Type B pancreatic cell (in vitro differentiated cells): ENCODE measurements around a stretch of chr22.

- PRO-cap, result no peak
These were observed 85.5 kb downstream of the ATXN10 start for GRCh38 chr22:45756953-45757623.

GRCh38 chr22:45777515-45778114 lies 106.0 kb downstream of the ATXN10 start:
- PRO-cap, result no peak

DNA sequence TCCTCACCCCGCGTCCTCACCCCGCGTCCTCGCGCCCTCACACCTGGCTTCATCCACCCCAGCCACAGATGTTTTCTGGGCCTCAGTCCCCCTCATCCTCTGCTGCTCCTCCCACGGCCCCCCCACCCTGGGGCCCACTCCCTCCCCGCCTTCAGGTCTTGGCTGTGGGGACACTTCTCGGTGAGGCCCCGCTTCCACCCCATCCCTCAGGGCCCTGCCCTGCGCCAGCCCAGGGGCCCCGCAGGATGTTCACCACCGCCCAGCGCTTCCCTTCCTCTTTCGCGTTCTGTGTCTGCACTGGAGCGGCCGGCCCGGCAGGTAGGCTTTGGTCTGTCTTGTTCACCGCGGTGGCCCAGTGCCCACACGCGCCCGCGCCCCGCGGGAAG lies 85.6 kb downstream of the WNT7B start:
- PRO-cap, result no peak

GRCh38 chr22:45996049-45996463 lies 19.1 kb upstream of the WNT7B start:
- PRO-cap, result no peak

GRCh38 chr22:45997251-45998138 lies 20.5 kb upstream of the WNT7B start:
- PRO-cap, result no peak

GRCh38 chr22:46019203-46019676 lies 42.3 kb upstream of the WNT7B start:
- PRO-cap, result no peak

- PRO-cap, result no peak
These were observed 46.7 kb upstream of the WNT7B start for GRCh38 chr22:46023677-46024092.

DNA sequence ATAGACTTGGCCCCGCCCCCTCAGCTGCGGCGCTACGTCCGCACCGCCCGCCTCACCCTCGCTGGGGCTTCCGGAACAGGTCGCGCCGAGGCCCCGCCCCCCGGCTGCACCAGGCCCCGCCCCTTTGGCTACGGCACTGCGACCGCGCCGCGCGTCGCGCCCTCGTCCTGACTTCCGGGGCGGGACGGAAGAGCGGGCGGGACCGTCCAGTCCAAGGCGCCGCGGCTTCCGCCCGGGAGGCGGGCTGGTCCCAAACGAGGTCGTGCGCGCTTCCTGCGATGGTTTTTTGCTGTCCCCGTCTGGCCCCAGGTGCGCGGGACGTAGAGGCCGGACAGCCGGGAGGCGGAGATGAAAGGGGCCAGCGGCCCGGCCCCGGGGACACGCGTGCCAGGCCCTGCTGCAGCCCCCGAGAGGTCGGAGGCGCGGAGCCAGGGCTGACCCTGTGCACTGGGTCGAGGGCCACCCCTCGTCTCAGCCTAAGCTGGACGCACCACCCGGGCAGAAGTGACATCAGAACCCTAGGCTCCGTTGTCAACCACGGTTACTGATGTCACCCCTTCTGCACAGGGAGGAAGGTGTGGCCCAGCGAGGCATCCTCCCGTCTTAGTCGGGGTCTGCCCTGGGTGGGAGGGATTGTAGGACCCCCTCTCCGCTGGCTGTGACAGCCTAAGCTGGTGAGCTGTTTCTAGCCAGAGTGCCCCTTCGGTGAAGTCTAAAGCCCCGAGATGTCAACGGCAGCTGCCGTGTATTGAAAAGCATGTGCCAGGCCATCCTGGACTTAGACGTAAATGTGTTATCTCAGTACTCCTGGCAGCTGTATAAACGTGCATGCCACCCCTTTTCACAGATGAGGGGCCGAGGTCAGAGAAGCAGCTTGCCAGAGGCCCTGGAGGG lies 59.2 kb upstream of the WNT7B start:
- PRO-cap, result bidirectional peak, plus-strand start at position 224 of the sequence, minus-strand start at position 63 of the sequence

GRCh38 chr22:46043726-46044262 lies 66.8 kb upstream of the WNT7B start:
- PRO-cap, result no peak

- PRO-cap, result unidirectional peak, minus-strand start at chr22:46044904
These were observed 67.8 kb upstream of the WNT7B start for GRCh38 chr22:46044454-46045515.

DNA sequence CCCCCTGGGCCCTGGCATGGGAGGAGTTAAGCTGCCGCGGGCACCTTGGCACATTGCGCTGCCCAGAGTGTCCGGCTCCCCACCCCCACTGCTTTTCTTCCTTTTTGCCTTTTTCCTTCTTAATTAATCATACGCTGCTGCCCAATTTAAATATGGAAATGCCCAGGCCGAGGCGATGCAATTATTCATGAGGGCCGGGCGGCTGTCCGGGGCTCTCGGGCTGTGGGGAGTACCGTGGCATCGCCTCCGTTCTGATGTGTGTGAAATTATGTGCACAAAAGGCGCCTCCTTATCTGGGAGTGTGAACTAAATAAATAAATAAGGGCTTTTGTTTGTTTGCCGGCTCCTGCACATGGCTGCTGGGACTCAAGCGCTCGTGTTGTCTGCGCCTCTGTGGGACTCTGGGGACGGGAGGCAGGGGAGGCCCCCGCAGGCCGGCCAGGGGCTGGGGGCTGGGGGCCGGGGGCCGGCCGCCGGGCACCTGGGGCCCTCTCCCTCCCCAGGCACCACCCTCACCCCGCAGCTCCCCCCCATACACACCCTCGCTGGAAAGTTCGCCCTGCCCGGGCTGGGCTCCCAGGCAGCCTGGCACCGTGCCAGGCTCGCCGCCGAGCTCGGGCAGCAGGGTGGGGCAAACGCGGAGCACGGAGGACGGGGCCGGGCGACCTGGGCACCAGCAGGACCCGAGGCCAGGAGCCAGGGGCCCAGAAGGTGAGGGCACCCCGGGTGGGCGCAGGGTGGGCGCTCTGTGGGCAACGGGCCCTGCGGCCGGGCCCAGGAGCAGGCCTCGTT lies 76.4 kb upstream of the WNT7B start:
- PRO-cap, result no peak

- PRO-cap, result no peak
These were observed 83.5 kb upstream of the PPARA start for GRCh38 chr22:46066655-46067421.

DNA sequence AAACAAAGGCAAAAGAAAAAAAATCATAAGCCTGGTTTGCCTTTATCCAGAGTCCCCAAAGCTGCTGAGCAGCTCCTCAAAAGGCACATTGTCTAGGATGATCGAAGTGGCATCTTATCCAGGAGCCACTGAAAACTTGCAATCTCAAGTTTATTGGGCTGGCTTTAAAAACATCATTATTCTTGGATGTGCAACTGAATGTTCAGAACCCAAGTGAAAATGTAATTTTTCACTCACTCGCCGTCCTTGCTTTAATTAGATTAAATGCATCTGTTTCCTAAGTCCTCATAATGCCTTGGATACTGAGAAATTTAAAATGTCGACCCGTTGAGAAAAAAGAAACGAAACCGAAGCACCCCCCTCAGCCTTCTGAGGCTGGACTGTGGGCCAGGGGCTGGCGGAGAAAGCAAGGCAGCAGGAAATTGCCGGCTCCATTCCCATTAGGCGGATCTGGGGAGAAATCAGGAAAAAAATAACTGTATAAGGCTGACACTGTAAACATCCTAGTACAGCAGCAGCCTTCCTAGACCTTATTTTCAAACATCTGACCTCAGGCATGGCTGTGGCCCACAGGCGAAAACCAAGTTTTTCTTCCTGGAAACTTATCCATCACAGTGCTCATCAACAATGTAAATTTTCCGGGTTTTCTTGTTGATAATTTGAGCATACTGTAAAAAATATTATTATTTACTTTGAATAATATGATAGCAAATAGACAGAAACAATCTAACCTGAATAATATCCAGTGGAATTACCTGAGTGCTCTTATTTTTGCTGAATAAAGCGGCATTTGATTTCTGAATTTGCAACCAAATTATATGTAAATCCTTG lies 82.7 kb upstream of the PPARA start:
- PRO-cap, result no peak

DNA sequence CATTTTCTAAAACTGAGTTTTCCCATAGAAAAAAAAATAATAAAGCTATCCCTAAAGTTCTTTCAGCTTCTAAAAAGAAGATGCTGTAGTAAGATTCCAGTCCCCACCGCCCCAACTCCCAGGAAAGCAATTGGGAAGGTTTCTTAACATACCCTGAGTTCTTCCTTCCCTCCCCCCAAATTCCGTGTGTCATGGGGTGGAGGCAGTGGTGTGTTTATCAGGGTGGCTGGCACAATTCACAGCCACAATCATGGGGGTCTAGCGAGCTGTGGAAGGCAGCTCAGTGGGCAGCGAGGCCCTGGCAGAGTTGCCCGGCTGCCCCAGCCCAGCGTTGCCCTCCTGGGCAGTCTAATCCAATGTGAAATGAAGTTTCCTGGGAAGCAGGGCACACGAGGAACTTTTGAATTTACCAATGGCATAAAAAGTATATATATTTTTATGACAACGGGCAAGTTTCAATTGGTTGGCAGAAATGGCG lies 80.8 kb upstream of the PPARA start:
- PRO-cap, result no peak

- PRO-cap, result no peak
These were observed 63.4 kb upstream of the PPARA start for GRCh38 chr22:46086675-46087659.

GRCh38 chr22:46103107-46103698 lies 47.1 kb upstream of the PPARA start:
- PRO-cap, result no peak

- PRO-cap, result no peak
These were observed 39.9 kb upstream of the PPARA start for GRCh38 chr22:46110114-46111125.

DNA sequence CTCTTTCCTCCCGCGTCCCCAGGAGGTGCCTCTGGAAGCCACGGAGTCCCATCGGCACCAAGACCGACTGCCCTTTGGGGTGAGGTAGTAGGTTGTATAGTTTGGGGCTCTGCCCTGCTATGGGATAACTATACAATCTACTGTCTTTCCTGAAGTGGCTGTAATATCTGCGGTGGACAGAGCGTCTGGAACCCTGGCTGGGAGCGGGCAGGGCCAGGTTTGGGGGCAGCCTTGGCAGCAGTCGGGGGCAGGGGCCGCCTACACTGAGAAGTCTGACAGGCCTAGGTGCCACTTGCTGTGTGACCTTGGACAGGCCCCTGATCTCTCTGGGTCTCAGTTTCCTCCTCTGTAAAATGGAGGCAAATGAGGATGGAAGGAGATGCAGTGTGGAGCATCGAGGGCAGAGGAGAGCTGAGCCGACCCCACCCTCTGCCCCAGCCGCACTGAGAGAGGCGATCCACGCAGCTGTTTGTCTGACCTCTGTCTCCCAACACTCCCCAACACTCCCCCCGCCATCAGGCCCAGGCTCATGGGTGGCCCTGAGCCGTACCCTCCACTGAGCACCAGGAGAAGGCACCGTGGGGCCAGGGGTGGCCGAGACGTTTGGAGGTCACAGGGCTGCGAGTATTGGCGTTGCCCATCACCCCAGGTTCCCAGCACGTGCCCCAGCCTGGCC lies 37.5 kb upstream of the PPARA start:
- PRO-cap, result no peak

- PRO-cap, result no peak
These were observed 39.6 kb downstream of the TRMU start for GRCh38 chr22:46375077-46375604.

DNA sequence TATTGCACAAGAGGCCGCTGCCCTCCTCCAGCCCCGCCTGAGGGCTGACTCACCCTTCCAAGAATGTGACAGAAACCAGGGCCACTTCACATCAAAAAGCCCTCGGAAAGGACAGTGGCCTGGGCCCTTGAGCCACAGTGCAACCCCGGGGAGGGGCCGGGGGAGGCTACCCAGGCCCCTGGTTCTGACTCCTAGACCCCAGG lies 42.2 kb downstream of the TRMU start:
- PRO-cap, result no peak